Myometrial cell (primary cell): ENCODE data around the genes TSPAN18, PRDM11, CHST1 and MAPK8IP1.

GRCh38 chr11:44623653-44624496, 58.4 kb downstream of the CD82 start:
- RAMPAGE, long total RNA = no peak

GRCh38 chr11:44726612-44727826, at the start of gene TSPAN18:
TSPAN18 (plus strand) TSS chr11:44726962.
- RAMPAGE, long total RNA = no peak

- RAMPAGE, long total RNA = no peak
Observed at GRCh38 chr11:44927262-44927772, 23.4 kb downstream of the TP53I11 start.

GRCh38 chr11:44930459-44931248, 20.0 kb downstream of the TP53I11 start:
- RAMPAGE, long total RNA = no peak

GRCh38 chr11:44956742-44957418, 6.2 kb upstream of the TP53I11 start:
- RAMPAGE, long total RNA = no peak

GRCh38 chr11:45145394-45145996, 944 bp upstream of the PRDM11 start:
- RAMPAGE, long total RNA = no peak

DNA sequence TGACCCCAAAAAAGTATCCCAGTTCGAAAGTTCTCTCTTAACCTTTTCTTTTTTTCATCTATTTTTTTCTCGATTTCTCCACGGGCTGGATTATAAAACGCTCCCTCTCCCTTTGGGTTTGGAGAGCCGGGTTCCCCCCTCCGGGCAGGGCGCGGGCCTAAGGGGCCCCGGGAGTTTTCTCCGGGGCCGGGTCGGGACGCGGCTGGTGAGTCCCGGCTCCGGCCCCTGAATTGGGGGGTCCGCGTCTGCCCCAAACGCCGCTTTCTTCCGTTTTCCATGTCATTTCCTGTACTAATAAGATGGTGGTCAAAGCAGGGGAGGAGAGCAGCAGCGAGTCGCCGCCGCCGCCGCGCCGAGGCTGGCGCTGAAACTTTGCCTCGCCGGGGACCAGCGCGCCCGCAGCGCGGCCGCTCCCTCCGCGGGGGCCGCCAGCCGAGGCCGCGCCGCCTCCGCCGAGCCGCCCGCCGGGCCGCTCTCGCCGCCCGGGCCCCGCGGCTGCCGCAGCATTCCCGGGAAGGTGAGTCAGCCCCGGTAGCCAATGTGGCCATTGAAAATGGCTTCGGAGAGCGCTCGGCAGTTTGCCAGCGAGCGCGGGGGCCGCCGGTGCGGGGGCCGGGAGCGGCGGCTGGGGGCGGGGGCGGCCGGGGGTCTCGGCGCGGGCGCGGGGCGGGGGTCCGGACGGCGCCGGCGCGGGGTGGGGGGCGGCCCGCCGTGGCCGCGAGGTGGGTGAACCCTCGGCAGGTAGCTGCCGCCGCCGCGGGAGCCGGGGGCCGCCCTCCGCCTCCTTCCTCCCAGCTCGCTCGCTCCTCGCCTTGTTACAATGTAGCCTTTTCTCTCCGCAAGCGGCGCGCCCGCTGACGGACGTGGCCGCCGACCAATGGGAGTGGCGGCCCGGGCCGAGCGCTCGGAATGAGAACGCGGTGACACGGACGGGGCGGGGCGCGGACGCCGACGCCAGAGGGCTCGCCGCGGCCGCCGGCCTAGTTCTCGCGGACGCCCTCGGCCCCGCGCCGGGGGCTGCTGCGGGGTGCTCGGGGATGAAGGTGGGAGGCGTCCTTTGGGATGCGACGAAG, at the start of gene PRDM11:
Gene PRDM11, plus strand, starts transcription at position 279 of the 1,073 bp plus-strand sequence.
- RAMPAGE, long total RNA = no peak

- RAMPAGE, long total RNA = no peak
Observed at GRCh38 chr11:45148179-45148503, 1.7 kb downstream of the PRDM11 start.

GRCh38 chr11:45411145-45411916, 125.2 kb upstream of the SYT13 start:
- RAMPAGE, long total RNA = no peak

- RAMPAGE, long total RNA = no peak
Observed at GRCh38 chr11:45664962-45665892, at the start of gene CHST1. CHST1 (minus strand) TSS chr11:45665622.

- RAMPAGE, long total RNA = no peak
Observed at GRCh38 chr11:45842829-45844009, 4.1 kb upstream of the CRY2 start.

- RAMPAGE, long total RNA = no peak
Observed at GRCh38 chr11:45851927-45852511, 4.7 kb downstream of the CRY2 start.

DNA sequence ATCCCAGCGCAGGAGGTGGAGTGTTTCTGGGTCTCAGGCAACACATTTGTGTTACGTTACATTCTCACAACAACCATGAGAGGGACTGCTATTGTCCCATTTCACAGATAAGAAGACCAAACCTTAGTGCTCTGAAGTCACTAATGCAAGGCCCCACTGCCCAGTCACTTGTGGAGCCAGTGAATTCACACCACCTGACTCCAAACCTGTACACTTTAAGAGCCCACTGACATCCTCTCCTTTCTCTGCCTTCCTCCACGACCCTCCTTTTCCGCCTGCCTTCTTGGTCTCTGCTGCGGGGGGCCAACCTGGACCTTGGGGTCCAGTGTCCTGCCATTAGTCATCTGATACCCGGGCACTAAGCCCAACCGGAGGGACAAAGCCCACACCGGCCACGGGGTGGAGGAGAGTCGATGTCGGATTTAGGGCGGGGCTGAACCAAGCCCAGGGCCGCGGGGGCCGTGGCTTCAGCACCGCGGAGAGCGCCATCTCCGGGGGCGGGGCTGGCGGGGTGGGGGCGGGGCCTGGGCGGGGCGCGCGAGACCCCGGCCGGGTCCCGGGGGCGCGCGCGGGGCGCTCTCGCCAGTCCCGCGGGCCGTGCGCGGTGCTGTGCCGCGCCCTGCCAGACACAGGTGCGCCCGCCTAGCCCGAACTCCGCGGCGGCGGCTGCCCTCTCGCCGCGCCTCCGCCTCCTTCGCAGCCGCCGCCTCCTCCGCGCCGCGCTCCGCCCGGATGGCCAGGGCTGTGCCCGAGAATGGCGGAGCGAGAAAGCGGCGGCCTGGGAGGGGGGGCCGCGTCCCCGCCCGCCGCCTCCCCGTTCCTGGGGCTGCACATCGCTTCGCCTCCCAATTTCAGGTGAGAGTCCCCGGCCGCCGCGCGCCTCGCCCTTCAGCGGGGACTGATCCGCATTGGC, at the start of gene MAPK8IP1:
Gene MAPK8IP1, plus strand, starts transcription at position 585 of the 913 bp plus-strand sequence.
- RAMPAGE, long total RNA = no peak

- RAMPAGE, long total RNA = no peak
Observed at GRCh38 chr11:46127130-46127705, 6.0 kb upstream of the PHF21A start.

- RAMPAGE, long total RNA = no peak
Observed at GRCh38 chr11:46236925-46238087, 40.2 kb upstream of the CREB3L1 start.

DNA sequence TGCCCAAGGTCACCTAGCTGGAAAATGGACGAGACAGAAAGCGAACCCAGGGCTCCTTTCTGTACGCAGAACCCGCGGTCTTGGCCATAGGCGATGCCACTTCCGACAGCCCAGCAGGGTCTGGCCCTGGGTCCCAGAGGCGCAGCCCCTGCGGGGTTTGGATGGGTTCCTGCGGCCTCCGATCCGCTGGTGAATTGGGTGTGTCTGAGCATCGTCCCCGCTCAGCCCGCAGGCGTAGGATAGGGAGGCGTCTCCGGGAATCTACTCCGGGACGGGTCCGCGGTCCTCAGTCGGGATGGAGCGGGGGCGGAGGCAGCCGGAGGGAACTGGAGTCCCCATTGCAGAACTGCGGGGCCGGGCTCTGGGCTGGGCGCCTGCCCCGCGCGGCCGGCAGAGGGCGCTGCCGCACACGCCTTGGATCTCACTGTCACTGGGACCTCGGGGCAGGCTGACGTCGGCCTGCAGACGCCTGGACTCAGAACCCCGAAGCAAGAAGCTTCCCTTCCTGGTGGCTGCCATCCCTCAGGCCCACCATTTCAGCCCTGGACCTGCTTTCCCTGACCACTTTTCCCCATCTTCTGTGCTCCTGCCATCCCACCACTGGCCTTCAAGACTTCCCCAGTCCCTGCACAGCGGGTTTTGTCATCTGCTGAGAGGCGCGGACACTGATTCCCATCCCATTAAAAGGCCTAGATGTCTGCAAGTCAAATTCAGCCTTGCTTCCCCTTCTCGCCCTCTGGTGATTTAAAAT, 38.4 kb upstream of the CREB3L1 start:
- RAMPAGE, long total RNA = no peak

- RAMPAGE, long total RNA = no peak
Observed at GRCh38 chr11:46272028-46272526, 5.4 kb upstream of the CREB3L1 start.

- RAMPAGE, long total RNA = start-site peak on the plus strand at chr11:46278006-46278071, 116 and 59 reads in 2 replicates
Observed at GRCh38 chr11:46277802-46278199, 339 bp downstream of the CREB3L1 start.

- RAMPAGE, long total RNA = no peak
Observed at GRCh38 chr11:46315040-46315383, 32.3 kb upstream of the DGKZ start.

DNA sequence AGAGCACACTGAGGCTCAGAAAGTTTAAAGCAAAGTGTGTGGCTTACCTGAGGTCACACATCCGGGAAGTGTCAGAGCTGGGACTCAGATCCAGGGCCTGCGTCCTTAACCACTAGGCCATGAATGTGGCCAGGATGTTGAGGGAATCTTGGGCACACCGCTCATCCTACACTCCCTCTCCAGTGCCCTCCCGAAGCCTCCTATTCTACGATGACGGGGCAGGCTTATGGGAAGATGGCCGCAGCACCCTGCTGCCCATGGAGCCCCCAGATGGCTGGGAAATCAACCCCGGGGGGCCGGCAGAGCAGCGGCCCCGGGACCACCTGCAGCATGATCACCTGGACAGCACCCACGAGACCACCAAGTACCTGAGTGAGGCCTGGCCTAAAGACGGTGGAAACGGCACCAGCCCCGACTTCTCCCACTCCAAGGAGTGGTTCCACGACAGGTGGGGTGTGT, 27.2 kb upstream of the DGKZ start:
- RAMPAGE, long total RNA = no peak